ENCODE results near the gene FAM120B.

DNA sequence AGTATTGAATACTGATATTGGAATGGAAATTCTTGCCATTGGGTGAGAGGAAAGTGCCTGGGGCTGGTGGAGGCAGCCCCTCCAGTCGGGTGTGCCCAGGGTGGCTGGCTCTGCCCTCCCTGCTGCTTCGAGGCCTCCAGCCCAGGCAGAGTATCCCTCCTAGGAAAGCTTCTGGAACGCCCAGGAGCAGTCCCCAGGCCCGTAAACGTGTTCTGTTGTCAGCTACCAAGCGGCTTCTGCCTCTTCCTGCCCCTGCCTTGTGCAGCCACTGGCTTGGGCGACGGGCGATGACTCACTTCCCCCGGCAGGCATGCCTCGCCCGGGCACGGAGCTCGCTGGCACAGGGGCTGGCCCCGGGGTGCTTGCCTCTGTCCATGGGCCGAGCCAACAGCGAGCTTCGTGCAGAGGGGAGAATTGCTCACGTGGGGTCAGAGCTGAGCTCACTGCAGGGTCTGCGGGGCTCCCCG lies 86.7 kb upstream of the THBS2 start:
- PRO-cap = no peak

- PRO-cap = no peak
Observed at GRCh38 chr6:169424758-169425469, 171.3 kb upstream of the THBS2 start.

- PRO-cap = no peak
Observed at GRCh38 chr6:169428396-169429045, 174.9 kb upstream of the THBS2 start.

DNA sequence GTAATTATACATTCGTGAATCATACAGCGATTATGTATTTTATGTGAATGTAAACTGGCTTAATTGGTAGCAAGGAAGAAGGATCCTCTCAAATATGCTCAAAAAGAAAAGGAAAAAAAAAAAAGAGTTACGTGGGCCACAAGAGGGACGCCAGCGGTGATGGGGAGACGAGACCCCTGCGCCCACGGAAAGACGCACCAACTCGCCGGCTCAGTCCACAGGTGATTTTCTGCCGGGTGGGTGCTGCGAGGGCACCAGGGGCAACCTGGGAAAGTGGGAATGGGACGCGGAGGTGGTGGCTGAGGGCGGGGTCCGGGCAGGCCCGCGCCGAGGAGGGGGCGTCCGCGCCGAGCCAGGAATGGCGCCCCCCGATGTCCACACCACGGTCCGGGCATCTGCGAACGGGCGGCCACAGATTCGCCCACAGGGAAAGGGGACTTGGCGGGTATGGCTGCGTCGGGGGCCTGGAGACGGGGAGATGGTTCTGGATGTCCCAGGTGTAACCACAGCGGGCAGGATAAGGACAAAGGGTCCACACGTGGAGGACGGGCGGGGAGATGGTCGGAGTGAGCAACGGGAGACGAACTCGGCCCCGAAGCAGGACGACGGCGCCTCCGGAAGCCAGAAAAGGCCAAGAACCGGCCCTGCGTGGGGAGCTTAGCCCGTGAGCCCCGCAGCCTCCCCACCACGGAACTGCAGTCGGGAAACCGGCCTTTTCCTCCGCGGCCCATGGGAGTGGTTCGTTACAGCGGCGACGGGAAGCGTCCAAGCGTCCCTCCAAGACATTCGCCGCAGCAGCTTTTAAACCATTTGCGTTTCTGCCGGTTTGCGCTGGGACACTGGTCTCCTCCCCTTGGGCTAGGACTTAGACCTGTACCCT lies 124.6 kb downstream of the WDR27 start:
- PRO-cap = no peak

DNA sequence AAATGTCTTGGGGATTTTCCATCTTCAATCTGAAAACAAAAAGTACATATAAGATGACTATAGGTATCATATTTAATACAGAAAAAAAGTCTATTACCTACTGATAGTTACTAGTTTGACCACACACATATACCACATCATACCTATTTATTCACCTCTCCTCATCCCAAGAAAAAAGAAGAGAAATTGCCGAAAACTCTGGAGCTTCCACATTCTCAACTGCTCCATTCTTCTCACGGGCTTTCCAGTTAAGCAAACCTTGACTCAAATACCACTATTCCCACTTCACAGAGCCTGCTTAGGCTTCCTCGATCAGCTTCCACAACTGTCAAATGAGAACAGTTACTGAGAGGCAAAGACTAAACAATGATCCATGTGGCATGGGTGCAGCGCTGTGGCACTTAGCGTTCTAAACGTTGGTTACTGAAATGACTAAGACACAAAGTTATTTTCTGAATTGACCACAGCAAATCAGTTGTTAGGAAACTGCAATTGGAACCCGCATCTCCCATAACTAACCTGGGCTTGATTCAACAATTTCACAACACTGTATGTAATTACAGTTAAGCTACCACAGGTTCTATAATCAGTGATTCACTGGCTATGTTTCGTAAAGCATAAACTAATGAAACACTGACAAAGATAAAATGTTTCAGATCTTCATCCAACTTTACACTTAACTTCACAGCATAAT lies 12.7 kb downstream of the WDR27 start:
- PRO-cap = no peak

- PRO-cap = no peak
Observed at GRCh38 chr6:169712261-169712676, 10.3 kb downstream of the C6orf120 start.

GRCh38 chr6:169766919-169767967 lies 15.8 kb downstream of the ERMARD start:
- PRO-cap = no peak

DNA sequence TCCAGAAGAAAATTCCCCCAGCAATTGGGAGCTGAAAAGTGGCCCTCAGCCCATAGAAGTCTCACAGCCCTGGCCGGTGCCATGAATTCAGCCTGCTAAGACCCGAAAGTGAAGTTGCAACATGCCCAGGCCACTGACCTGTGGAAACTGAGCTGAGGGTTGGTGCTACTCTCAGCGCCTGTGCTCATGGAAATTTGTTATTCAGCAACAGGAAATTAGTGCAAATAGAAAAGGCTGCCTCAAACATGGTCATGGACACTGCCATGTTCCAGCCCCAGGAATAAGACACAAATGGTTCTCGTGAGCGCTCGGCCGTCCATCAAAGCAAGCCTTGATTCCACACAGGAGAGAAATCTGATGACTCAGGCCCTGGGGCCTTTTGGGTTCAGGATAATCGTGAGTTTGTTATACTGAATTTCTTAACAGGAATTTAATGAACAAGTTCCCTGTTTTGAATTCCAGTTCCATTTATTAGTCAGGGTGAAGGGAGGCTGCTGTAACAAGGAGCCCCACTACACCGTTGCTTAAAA lies 152.7 kb downstream of the ERMARD start:
- PRO-cap = no peak

DNA sequence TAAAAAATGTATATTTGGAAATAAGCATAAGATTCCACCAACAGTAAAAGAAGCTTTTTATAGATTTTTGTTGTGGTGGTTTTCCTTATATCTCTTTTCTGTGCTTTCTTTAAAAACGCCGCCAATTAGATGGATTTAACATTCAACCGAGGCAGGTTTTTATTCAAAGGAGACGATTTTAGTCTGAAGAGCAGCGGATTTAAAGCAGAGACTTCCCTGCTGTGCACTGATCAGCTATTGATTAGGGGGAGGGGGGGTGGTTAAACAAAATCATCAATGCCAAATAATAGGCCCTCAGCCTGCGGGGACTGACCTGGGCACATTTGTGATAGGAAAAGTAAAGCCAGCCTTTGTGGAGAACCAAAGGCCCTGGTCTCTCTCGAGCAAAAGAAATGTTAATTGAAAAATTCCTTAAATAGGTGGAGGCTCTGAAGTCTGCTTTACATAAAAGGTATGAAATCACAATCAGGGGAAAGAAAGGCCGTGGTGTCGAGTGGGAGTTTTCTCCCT lies 55.8 kb downstream of the DLL1 start:
- PRO-cap = no peak

DNA sequence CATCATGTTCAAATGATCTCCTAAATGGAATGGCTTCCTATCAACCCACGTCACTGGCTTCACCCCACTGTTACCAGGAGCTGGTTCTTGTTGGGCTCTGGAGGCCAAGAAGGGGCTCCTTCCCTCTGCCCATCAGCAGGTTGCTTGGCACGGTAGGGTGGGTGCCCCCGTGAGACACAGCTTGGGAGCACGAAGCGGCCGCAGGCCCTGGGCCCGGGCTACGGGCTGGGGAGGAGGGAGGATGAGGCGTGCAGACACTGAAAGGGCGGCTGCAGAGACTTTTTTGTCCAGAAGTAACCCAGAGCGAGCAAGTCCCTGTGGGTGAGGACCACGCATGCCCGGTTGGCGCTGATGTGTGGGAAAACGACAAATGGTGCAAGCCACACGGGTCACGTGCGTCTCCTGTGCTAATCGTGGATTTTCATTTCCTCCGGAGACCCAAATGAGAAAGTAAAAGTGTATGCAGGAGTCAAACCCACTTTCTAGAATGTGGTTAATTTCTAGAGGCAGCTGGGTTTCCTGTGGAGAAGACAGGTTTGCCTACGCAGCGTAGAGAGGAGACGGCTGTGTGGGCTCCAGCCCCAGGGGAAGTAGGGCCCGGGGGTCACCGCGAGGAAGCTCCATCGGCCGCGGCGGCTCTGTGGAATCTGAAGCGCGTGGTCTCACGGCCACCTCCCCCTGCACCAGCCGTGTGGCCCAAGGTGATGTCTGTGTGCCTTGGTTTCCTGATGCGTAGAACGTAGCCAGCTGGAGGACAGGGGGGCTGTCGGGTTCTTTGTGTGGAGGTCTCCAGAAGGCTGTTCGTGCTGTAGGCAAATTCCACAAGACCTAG lies 19.1 kb downstream of the DLL1 start:
- PRO-cap = no peak

DNA sequence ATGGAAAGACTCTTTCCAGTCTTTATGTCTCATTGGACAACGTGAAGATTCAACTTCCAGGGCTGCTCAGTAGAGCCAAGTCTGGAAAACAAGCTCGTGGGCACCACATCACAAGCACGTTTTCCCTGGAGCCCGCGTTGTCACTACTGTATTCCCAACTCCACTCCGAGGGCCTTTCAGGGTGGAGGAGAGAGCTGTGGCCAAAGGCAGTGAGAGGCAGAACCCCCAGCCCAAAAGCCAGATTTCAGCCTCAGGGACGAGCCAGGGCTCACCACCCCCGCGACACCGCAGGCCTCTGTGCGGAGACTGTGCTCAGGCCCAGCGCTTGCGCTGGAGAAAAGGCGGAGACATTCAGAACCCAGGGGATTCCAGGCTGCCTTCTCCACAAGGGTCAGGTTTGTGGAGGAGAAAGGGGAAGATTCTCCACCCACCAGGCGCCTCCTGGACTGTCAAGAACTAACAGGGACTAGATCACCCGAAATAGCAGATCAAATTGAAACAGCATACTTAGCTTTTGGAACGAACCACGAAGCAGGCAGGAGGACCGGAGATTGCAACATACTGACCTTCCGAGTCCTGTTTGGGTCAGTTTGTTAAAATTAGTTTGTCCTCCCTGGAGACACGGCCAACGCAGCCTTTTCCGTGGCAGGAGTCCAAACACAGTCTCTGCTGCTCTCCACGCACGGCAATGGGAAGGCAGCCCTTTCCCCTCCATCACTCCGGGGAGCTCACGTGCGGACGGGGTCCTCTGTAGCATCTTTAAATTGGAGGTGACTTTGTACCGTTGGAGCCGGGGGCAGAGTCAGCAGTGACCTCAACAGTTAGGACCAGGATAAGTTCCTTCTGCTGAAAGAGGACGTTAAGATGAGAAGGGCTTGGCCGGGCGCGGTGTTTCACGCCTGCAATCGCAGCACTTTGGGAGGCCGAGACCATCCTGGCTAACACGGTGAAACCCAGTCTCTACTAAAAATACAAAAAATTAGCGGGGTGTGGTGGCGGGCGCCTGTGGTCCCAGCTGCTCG lies 14.3 kb downstream of the DLL1 start:
- PRO-cap = no peak

DNA sequence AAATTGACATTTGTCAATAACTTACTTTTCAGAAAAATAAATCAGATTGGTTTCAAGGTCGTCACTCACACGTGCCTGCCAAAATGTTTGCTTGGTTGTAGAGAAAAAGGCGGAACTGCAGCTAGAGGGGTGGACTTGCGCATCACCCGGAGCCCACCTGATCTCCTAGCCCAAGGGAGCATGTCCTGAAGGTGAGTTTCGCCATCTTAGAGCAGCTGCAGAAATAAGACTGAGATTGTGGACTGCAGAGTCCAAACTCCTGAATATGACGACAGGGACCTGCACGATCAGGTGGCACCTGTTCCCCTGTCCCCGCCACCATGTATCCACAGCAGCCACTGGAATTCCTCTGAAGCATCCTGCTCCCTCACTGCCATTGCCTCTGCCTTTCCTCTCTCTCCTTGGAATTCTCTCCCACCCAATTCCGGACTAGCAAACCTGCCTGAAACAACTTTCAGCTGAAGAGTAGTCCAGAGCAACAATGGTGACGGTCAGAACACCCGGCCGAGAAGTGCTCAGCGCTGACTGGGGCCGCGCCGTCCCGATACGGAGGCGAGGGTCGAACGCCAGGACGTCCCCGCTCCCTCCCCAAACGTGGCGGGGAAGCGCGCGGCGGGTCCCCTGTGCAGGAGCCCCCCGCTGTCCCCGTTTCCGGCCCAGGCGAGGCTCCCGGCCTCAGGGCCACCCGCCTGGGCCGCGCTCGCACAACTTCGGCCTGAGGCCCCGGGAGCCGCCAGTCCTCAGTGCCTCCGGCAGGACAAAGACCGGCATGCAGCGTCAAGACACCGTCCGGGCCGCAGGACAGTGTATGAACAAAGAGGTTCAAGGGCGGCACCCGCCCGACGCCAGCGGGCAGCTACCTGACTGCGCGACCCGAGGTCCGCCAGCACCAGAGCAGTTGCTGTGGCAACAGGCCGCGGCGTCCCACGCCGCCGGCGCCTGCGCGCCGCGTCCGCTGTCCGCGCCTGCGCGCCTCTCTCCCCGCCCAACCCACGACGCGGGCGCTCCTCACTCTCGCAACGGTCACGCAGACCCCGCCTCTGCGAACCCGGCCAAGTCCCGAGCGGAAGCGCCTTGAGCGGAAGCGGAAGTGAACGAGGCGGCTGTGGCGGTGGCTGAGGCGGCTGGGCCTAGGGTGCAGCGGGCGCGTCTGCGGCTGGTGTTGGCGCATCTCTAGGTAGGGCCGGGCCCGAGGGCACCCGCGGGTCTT lies at the start of gene FAM120B:
Gene FAM120B, plus strand, starts transcription at position 1,093 of the 1,210 bp plus-strand sequence.
- PRO-cap = bidirectional peak, plus-strand start at position 1,097 of the sequence, minus-strand start at position 858 of the sequence

DNA sequence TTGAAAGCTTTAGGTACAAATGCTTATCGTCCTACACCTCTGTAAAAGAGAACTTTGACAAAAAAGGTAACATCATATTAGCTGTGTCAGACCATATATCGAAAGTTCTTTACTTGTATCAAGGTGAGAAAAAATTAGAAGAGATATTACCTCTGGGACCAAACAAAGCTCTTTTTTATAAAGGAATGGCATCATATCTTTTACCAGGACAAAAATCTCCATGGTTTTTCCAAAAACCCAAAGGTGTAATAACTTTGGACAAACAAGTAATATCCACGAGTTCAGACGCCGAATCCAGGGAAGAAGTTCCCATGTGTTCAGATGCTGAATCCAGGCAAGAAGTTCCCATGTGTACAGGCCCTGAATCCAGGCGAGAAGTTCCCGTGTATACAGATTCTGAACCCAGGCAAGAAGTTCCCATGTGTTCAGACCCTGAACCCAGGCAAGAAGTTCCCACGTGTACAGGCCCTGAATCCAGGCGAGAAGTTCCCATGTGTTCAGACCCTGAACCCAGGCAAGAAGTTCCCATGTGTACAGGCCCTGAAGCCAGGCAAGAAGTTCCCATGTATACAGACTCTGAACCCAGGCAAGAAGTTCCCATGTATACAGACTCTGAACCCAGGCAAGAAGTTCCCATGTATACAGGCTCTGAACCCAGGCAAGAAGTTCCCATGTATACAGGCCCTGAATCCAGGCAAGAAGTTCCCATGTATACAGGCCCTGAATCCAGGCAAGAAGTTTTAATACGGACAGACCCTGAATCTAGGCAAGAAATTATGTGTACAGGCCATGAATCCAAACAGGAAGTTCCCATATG lies 11.8 kb downstream of the FAM120B start:
- PRO-cap = no peak

GRCh38 chr6:170378291-170378846 lies 71.8 kb downstream of the FAM120B start:
- PRO-cap = no peak

DNA sequence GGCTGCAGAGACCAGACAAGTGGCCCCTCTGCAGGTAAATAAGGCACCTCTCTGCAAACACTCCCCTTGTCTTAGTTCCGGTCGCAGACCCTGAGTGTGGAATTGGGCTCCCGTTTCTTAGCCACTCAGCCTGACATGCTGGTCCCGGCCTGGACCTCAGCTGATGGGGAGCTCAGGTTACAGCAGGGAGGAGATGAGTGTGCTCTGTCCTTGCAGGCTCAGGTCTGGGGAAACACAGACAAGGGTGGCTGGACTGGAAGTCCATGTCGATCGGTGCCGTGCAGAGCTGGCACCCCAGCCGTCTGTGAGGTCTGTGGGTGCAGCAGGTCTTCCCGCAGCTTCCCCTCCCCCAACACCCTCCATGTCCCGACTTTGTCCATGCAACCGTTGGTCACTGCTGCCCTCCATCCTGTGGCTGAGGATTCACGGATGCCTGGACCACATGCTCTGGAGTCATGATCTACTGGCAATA lies 119.0 kb downstream of the PSMB1 start:
- PRO-cap = no peak

- PRO-cap = no peak
Observed at GRCh38 chr6:170578474-170579670, 5.6 kb downstream of the PDCD2 start.

All from mesenteric fat pad (tissue), 1 donor.